Stomach (tissue), 7 donors: ENCODE measurements around a stretch of chr14.

DNA sequence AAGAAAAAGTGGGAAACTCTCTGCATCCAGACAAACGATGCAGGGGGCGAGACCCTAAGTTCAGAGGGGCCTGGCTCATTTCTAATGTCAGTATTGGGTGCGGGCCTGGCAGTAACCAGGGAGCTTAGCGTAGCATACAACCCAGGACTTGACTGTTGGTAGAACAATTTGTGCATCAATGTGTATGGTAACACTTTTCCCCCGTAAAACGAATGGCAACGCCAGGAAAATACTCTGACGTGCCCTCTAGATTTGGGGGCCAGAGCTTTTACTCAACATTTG is 748 bp downstream of the RHOJ start:
- PRO-cap, result unidirectional peak, minus-strand start at position 154 of the sequence
- RAMPAGE, long total RNA, 5 experiments, result no peak in any of the 5 experiments
- RRBS, result no CpG with 5 or more reads among the region's 8 CpGs

GRCh38 chr14:63290739-63291521 is 27.8 kb downstream of the GPHB5 start:
- PRO-cap, result no peak
- RAMPAGE, long total RNA, 5 experiments, result start-site peak on the plus strand in 1 of 5 experiments, at chr14:63290869-63291651 at its widest, 12 reads per replicate
- RRBS, result no CpG with 5 or more reads among the region's 12 CpGs

- PRO-cap, result unidirectional peak, plus-strand start at chr14:63295573
- RAMPAGE, long total RNA, 5 experiments, result no peak in any of the 5 experiments
- RRBS, result no CpG with 5 or more reads among the region's 11 CpGs
Measured at GRCh38 chr14:63295116-63295945, 23.4 kb downstream of the GPHB5 start.

GRCh38 chr14:63542378-63542844 is 766 bp downstream of the PPP2R5E start:
- PRO-cap, result unidirectional peak, plus-strand start at chr14:63542719
- RAMPAGE, long total RNA, 5 experiments, result no peak in any of the 5 experiments
- RRBS, result no CpG with 5 or more reads among the region's 20 CpGs

- PRO-cap, result no peak
- RAMPAGE, long total RNA, 5 experiments, result no peak in any of the 5 experiments
- RRBS, result no CpG with 5 or more reads among the region's 9 CpGs
Measured at GRCh38 chr14:63745975-63746811, 18.3 kb upstream of the SGPP1 start.

DNA sequence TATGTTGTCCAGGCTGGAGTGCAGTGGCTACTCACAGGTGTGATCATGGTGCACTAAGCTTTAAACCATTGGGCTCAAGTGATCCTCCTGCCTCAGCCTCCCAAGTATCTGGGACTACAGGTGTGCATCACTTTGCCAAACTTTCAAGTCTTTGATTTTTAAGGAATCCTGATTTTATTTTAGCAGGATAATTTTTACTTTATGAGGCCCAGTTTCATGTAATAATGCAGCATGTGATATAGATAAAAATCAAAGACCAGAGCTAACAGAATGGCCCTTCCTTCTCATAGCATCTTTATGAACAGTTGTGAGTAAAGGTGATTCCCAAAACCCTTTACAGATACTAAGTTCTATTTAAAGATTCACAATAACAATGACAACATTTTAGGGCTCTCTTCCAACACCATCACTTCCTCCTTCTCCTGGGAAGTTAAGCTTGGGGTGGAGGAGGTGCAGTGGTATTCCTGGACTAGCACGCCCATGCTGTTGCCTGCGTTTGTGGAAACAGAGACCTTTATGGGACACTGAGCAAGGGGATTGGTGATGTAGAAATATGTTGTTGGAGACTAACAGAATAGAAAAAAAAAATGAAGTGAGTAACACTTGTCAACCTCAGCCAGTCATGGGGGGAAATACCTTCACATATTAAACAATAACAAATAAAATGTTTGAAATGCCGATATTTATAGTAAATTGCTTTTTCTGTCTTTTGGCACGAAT is 22.4 kb downstream of the SYNE2 start:
- PRO-cap, result bidirectional peak, plus-strand start at position 455 of the sequence, minus-strand start at position 290 of the sequence
- RAMPAGE, long total RNA, 5 experiments, result no peak in any of the 5 experiments
- RRBS, result no CpG with 5 or more reads among the region's 4 CpGs

DNA sequence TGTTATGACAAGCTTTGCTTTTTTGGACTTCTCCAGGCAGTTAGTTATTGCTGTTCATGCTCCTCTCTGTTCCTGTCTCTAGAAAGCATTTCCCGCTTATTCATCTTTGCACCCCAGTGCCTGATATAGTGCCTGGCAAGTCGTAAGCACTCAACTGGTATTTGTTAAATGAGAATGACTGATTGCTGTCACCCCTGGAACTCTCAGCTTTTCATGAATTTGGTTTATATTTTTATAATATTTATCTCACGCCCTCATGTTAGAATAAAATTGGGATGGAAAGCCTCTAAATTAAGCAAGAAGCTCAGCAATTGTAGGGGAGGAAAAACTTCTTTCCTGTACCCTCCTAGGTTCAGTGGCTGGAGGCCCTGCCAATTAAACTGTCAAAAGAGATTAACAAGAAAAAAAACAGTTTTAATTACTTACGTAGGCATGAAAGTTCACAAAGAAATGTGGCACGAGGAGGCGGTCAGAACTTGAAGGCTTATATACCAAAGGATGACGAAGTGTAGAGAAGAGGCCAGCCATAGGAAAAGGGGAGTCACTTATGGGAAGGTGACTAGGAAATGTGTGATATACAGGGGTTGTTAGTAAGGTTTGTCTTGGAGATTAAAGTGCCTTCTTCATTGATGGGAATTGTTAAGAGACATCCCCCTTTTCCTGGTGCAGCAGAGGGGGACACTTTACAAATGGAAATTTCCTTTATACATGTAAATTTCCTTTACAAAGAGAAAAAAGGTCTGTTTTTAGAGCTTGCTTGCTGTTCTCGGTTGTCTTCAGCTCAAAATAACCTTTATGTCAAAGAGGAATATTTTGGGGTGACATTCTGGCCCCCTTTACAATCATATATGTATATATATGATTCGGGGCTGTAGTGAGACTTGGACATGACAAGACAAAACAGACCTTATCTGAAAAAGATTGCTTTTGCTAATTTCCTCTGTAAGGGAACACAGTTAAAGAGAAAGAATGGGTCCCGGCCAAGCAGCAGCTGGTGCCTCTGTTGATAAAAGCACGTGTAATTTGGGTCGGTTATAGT is 38.3 kb downstream of the SYNE2 start:
- PRO-cap, result no peak
- RAMPAGE, long total RNA, 5 experiments, result start-site peak on the plus strand in 1 of 5 experiments, centred at positions 279 to 507 of the sequence, 6 to 7 reads per replicate
- RRBS, result no CpG with 5 or more reads among the region's 12 CpGs

GRCh38 chr14:64022664-64023062 is 169.9 kb downstream of the SYNE2 start:
- PRO-cap, result no peak
- RAMPAGE, long total RNA, 5 experiments, result start-site peak on the plus strand in 2 of 5 experiments, at chr14:64022770-64022839 at its widest, 14 to 17 reads per replicate
- RRBS, result no CpG with 5 or more reads among the region's 3 CpGs

GRCh38 chr14:64112673-64113948 is 181.1 kb downstream of the ESR2 start:
- PRO-cap, result no peak
- RAMPAGE, long total RNA, 5 experiments, result no peak in any of the 5 experiments
- RRBS, result 21% methylated on average over 3 of the region's 19 CpGs

DNA sequence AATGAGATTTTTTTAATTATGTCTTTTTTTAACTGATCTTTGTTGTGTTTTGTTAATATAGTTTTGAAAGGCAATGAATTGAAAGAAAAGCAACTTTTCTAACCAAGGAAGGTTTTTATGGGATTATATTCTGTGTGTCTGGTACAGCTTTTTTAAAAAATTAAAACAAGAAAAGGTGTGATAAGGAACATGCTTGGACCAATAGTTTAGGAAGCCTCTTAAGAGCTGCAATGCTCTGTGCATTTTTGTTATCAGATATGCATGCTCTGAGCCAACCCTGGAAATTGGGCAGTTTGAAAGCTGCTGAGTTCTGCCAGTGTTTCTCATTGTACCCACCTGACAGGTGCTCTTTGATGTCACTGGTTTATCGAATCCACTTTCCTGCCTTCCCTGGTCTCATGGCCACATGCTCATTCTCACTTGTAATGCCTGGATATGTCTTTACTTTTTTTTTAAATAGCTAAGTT is 90.9 kb downstream of the ESR2 start:
- PRO-cap, result no peak
- RAMPAGE, long total RNA, 5 experiments, result no peak in any of the 5 experiments
- RRBS, result no CpG with 5 or more reads among the region's 1 CpG

DNA sequence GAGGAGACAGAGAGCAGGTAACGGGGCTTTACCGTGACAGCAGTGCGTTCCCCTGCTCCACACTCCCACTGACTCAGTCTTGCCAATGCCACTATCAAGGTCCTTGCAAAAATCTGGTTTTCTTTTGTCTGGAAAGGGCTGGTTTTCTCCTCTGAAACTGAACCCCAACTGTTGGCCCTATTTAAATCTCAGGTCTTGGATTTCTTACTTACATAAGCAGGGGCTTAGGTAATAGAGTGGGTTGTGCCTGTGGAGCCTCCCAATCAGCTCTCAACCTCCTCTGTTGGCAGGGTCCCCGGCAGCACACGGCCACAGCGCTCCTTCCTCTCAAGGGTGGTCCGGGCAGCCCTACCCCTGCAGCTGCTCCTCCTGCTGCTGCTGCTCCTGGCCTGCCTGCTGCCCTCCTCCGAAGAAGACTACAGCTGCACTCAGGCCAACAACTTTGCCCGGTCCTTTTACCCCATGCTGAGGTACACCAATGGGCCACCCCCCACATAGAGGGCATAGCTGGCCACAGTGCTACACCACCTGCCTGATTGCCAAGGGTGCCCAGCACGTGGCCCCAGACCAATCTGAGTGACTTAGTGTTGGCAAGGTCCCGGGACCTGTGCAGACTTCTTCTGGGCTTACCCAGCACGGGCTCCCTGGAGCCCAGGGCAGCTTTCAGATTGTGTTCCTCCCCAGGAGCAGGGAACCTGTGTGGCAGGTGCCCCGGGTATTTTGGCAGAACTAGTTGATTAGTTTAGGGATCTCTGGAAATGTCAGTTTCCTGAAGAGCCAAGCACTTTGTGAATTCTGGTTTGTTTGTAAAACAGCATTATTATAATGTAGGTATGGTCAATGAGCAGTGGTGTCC is 68.9 kb downstream of the ESR2 start:
- PRO-cap, result no peak
- RAMPAGE, long total RNA, 5 experiments, result start-site peak on the plus strand in 1 of 5 experiments, centred at position 455 of the sequence, 52 reads per replicate
- RRBS, result 83% methylated on average over 7 of the region's 13 CpGs

GRCh38 chr14:64235958-64236779 is 58.0 kb downstream of the ESR2 start:
- PRO-cap, result no peak
- RAMPAGE, long total RNA, 5 experiments, result no peak in any of the 5 experiments
- RRBS, result no CpG with 5 or more reads among the region's 9 CpGs

GRCh38 chr14:64431433-64431887 is 33.8 kb upstream of the AKAP5 start:
- PRO-cap, result no peak
- RAMPAGE, long total RNA, 5 experiments, result start-site peak on the plus strand in 2 of 5 experiments, at chr14:64431549-64431633 at its widest, 8 to 20 reads per replicate
- RRBS, result no CpG with 5 or more reads among the region's 5 CpGs

DNA sequence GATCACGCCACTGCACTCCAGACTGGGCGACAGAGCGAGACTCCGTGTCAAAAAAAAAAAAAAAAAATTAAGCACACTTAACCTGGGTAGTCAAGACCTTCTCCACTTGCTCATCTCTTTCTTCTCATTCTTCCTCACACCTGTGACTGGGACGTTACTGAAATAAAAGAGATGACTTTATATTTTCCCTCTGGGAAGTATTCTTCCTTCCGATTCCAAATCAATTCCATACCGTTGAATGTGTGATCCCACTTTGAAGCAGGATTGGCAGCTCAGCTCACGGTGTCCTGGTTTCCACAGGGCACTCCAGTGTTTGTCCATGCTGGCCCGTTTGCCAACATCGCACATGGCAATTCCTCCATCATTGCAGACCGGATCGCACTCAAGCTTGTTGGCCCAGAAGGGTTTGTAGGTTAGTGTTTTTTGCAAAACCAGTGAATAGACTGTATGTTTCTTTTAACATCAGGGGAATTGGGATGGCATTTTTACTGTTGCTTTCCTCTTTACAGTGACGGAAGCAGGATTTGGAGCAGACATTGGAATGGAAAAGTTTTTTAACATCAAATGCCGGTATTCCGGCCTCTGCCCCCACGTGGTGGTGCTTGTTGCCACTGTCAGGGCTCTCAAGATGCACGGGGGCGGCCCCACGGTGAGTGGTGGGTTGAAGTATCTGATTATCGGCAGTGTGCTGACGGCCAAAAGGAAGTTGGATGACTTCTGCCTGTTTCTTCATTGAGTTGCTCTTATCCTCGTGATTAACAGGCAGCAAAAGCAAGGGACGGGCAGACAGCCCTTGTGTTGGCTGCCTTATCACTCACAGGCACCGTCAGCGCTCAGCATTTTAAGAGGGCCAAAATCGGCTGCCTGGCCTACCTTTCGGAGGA is 23.3 kb upstream of the AKAP5 start:
- PRO-cap, result no peak
- RAMPAGE, long total RNA, 5 experiments, result start-site peak on the plus strand in 2 of 5 experiments, centred at positions 281 to 397 of the sequence, 7 to 17 reads per replicate
- RRBS, result no CpG with 5 or more reads among the region's 27 CpGs

- PRO-cap, result no peak
- RAMPAGE, long total RNA, 5 experiments, result no peak in any of the 5 experiments
- RRBS, result no CpG with 5 or more reads among the region's 3 CpGs
Measured at GRCh38 chr14:64516370-64516798, 11.8 kb downstream of the ZBTB1 start.

- PRO-cap, result no peak
- RAMPAGE, long total RNA, 5 experiments, result no peak in any of the 5 experiments
- RRBS, result no CpG with 5 or more reads among the region's 11 CpGs
Measured at GRCh38 chr14:64625383-64625992, 75.7 kb downstream of the PPP1R36 start.

DNA sequence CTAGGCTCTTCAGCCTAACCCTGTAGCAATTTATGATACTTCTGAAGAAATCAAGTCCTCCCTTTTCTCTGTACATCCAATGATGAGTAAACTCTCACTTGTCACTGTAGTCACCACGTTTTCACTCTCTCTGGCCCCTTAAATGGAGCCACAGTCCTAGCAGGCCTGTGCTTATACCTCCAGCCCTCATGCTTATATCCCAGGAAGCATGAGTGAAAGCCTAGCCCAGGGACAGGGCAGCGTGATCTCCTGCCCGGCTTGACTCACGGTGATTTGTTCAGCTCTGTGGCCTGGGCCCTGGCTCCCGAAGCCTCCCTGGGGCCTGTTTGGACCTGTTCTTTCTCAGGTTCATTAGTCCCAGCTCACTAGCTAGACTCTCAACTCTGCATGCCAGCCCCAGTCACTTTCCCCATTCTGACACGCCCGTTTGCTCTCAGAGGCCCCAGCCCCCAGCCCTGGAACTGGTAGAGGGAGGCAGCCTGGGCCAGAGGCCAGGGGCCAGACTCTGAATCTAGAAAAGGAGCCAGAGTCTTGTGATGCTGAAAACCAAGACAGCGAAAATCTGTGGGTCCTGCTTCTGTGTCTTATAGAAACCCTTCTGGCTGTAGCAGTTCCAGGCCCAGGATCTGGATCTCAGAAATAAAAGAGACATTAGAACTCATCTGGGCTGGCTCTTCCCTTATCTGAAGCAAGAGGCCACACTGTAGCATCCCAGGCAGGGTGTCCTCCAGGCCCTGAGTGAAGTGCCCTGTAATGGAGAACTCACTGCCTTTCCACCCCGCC is 23.9 kb upstream of the PLEKHG3 start:
- PRO-cap, result no peak
- RAMPAGE, long total RNA, 5 experiments, result no peak in any of the 5 experiments
- RRBS, result no CpG with 5 or more reads among the region's 9 CpGs

DNA sequence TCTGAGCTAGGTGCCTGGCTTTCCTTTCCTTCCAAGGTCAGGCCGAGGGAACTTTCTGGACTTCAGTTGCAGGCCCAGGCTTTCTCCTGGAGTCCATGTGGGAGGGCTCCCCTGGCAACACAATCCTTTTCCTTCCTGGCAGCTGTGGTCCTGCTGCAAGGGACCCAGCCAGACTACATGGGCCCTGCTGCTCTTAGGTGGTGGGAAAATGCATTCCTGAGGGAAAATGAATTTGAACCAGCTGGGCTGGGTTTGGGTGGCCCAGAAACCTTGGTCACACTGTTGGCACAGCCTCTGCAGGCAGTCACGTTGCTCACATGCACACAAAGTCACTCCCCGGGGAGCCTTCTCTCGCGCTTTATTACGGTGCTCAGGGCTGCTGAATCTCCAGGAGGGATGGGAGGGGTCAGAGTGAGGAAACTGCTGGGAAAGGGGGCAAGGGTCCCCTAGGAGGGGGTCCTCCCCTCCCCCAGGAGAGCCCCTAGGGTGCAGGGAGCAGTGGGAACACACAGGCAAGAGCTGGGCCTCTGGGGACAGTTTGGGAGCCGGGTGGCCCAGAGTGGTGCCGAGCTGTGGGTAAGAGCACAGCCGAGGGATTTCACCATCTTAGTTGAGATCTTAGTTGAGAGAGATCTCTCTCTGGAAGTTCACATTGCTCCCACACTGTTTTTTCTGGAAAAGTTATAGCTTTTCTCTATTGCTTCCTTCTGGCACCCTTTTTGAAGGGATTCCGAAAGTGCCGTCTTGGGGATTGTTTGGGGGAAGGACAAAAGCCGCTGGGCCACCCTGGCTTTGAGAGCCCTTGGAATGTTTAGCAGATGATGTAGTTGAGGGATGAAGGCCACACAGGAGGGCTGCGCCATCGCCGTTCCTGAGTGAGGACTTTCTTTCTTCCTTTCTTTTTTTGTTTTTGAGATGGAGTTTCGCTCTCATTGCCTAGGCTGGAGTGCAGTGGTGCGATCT is 17.4 kb downstream of the PLEKHG3 start:
- PRO-cap, result bidirectional peak, plus-strand start at position 361 of the sequence, minus-strand start at position 123 of the sequence
- RAMPAGE, long total RNA, 5 experiments, result no peak in any of the 5 experiments
- RRBS, result no CpG with 5 or more reads among the region's 17 CpGs

DNA sequence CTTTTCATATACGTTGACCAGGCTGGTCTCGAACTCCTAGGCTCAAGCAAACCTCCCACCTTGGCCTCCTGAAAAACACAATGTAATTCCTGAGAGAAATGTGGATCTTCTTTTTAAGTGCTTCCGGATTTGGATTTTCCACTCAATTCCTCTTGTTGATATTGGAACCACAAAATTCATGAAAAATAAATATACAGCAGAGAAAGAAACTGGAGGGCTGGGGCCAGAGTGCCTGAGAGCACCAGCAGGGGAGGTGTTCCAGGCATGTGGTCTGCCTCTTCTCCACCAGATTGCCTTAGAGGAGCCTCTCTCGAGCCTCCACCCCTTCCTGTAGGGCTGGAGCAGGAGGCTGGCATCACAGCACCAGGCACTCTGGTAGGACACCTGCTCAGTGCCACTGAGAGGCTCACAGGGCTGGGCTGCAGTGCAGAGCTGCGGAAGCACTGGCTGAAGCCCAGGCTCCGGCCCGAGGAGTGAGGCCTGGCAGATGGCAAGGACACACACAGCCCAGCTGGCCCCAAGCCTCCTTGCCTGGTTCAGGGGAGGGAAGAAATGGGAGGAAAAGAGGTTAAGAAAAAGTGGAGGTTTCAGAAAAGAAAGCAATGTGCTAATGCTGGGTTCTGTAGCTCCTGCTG is 24.1 kb downstream of the SPTB start:
- PRO-cap, result no peak
- RAMPAGE, long total RNA, 5 experiments, result no peak in any of the 5 experiments
- RRBS, result no CpG with 5 or more reads among the region's 7 CpGs

DNA sequence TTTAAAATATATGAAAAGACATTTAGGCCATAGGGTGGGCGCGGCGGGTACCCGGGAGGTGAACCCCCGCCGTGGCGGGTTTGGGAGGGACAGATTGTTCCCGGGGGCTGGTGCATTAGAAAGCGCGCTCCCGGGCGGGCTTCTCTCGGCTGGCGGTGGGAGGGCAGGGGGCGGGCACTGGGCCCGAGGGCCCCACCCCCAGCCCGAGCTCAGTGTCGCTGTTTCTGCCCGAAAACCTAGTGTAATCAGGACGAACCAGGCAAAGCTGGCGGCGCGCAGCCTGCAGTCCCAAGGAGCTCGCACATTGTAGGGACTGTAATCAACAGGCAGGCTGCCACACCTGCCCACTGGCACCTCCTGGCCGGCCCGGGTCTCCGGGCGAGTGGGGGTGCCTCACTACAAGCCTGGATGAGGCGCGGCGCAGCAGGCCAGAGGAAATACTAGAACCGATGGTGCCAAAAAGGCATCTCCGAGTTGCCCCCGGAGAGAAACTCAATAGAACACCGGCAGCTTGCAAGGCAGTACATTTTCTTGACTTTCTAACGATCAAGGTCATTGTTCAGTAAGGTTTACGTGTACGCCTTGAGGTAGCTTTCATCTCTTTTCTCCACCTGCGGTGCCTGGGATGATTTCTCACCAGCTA is 767 bp upstream of the SPTB start:
- PRO-cap, result no peak
- RAMPAGE, long total RNA, 5 experiments, result no peak in any of the 5 experiments
- RRBS, result 2% methylated on average over 13 of the region's 39 CpGs